Iris pigment epithelial cell (primary cell): ENCODE measurements around a stretch of chr10.

DNA sequence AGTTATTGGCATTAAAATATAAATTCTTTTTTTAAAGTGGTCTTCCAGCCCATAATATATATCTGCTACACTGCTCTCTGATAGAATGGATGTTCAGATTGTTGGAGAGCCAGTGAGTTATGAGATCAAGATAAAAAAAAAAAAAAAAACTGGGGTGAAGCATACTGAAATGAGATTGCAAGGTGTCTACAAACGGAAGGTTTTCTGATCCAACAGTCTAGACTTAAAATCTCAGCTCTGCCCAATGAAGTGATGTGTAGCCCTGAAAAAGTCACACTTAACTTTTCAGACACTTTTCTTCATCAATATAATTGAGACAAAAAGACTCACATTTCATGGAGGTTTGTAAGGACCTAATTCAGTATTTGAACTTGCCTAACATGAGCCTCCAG, 52.4 kb downstream of the CSTF2T start:
- RRBS, result no CpG with 5 or more reads among the region's 1 CpG

GRCh38 chr10:51700417-51700793, 1.0 kb upstream of the CSTF2T start:
- RRBS, result no CpG with 5 or more reads among the region's 6 CpGs

DNA sequence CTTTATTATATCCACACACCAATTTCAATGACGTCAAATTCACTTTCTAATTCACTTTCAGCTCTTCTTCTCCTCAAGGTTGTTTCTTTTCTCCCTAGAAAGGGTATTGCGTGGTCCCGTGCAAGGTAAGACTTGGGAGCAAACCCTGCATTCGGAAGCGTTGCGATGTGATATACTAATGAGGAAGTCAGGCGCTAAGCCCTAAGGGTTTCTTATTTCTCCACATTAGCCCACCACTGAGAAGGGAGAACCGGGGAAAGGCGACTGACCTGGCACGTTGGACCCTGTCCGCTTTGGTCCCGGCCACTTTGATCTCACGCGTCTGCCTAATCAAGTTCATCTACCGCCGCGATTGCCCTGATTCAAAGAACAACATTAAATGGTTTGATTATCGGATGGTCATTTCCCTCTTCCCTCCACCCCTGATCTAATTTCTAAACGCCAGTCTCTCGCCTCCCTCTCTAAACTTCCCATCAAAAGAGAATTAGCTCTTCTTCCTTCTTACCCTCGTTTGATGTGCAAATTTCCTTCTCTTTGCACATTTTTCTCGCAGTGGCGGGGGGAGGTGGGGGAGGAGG, 863 bp upstream of the DKK1 start:
- RRBS, result 3% methylated on average over 5 of the region's 23 CpGs

- RRBS, result no CpG with 5 or more reads among the region's 6 CpGs
Observed at GRCh38 chr10:52755055-52755913, 17.3 kb downstream of the MBL2 start.

DNA sequence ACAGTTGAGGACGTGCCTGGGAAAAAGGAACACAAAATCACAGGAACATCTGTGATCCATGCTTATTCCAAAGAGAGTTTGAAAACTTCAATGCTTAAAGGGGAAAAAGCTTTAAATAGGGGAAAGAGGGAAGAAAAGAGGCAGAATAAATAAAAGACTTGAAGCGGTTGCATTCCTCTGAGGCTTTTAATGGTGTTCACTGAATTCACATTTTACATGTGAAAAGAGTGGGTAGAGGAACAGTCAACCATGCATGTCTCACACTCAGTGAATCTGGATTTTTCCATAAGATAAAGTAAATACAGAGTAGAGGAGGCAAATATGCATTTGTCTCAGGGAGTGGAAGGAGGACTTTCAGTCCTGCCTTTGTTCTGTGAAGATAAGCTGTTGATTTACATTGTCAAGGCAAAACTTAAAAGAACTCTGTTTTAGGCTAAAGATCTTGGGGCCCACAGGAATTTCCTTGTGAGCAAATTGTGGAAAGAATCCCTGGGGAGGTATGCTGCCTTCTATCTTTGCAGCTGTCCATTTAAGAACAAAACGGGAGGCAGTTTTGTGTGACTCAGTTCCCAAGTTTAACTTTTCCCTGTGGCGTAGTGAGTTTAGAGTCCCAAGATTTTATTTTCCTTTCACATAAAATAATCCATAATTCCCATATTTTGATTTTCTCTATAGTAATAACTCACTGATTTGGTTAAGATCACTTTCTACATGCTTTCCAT, 825.3 kb upstream of the MBL2 start:
- RRBS, result no CpG with 5 or more reads among the region's 4 CpGs

DNA sequence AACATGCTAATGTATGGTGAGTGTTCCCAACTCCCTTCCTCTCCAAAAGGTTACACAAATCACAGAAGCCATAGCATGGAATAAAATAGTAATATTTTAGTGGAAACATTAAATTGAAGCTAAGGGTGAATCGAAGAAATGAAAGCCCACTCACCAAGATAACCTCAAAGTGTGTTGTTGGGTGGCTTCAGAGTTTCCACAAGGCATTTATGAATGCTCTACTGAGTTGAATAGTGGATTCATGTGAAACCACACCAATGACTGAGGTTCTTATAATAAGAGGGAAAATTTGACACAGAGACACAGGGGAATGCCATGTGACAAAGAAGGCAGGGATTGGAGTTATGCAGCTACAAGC, 67.8 kb upstream of the PCDH15 start:
- RRBS, result no CpG with 5 or more reads among the region's 1 CpG

DNA sequence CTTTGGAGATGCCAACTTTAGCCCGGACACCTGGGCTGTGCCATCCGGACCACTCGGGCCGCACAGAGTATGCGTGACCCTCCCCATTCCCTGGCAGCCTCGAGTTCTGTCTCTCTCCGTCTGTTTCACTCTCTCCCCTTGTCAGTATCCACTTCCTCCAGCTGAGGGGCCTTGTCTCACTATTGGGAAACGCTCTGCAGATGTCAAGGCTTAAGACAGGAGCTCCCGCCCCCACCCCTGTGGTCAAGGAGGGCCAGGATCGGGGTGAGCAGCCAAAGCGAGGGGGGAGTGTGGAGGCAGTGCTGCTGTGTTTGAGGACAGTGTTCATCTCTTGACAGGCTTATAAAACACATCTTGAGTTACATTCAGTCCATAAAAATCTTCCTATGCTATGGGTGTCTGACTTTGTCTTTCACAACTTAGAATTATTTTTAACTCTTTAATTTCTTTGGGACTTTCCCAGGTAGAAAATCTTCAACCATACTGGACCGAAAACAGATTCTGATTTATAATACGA, 1.0 kb downstream of the BICC1 start:
- RRBS, result no CpG with 5 or more reads among the region's 13 CpGs

DNA sequence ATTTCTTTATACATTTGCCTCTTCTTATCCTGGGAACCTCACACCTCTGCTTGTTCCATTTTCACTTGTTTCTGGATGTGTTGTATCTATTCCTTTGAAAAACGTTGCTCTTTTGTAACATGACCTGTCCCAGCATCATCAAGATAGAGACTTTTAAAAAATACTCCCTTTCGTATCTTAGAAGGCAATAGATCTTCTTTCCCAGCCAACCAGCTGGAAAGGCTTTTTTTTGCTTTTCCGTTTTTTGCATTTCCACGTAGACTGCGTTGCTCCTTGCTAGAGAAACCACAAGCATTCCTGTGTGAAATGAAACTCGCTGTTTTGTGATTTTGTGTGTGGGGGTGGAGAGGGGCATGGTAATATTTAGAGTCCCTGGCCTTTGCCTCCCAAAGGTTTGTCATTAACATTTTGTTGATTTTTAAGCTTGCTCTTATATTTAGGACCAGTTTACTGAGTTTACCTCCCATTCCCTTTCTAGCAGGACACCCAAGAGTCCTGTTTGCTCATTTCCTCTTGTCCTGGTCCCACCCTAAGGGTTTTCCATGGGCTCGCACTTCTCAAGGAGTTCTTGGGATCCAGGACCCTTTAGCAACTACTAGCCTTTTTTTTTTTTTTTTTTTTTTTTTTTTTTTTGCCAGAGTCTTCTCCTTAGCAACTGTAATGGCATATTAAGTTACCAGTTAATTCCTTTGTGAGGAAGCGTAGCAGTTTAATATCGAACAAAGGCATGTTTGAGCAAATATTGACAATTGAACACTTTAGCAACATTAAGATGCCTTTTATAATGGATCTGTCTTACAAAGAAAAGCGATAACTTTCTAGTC, 243.6 kb downstream of the BICC1 start:
- RRBS, result no CpG with 5 or more reads among the region's 10 CpGs

- RRBS, result no CpG with 5 or more reads among the region's 1 CpG
Observed at GRCh38 chr10:59036736-59037085, 139.7 kb upstream of the PHYHIPL start.

DNA sequence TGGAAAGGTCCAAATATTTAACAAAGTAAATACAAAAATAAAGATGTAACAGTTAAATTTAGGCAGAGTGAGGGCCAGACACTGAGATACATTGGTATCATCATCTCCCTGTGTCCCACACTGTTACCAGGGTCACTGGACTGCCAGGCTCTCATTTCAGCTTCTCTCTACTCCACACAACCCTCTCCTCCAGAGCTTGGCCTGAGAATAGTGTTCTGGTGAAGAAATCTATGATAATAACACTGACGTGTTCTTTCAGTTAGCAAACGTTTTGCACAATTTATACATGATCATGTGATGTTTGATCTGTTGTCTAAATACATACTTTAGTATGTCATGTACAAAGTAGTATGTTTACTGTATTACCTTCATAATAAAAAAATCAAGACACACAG, 5.1 kb downstream of the SLC16A9 start:
- RRBS, result no CpG with 5 or more reads among the region's 2 CpGs

DNA sequence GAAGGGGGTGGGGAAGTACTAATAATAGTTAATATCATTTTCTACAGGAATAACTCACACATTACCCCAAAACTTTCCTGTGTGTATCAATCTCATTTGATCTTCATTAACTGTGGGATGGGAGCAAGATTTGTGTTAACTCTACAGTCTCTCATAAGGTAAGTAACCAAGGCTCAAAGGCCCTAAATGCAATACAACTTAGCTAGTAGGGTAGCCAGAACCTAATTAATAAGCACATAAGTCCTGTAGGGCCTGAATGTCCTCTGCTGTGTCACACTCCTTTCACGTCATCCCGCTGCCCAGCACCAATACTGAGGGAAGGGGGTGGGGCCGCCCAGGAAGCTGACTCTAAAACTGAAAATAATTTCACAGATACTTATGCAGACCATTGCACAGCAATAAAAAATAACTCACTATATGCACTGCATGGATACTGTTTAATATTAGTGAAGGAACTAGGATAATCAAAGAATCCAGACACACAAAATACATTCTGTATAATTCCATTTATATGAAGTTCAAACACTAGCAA, 13.7 kb downstream of the CCDC6 start:
- RRBS, result no CpG with 5 or more reads among the region's 3 CpGs

DNA sequence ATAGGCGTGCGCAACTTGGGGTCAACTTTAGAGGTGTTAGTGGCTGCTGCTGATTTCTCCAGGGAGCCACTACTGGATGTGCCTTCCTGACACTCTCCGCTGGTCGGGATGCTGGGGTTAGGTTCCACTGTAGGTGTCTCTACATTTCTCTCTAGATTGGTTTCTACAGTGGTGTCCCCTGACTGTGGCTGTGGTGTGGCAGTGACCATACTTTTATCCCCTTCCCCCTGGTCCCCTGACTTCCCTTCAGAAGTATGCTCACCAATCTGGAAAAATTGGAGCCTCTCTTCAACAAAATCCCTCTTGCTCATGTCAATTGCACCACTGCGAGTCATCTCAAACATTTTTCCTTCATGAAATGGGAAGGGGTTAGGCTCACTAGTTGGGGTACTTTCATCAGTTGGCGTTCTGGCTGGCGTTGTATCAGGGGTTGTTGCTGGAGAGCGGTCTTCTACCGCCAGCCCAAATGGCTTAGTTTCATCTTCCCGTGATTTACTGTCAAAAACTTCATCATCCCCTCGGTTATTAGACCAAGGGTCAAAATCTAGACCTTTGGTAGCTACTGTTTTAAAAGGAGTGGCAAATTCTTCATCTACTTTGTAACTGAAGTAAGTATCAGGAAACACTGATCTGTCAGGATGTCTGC, 163.5 kb upstream of the CCDC6 start:
- RRBS, result no CpG with 5 or more reads among the region's 11 CpGs

DNA sequence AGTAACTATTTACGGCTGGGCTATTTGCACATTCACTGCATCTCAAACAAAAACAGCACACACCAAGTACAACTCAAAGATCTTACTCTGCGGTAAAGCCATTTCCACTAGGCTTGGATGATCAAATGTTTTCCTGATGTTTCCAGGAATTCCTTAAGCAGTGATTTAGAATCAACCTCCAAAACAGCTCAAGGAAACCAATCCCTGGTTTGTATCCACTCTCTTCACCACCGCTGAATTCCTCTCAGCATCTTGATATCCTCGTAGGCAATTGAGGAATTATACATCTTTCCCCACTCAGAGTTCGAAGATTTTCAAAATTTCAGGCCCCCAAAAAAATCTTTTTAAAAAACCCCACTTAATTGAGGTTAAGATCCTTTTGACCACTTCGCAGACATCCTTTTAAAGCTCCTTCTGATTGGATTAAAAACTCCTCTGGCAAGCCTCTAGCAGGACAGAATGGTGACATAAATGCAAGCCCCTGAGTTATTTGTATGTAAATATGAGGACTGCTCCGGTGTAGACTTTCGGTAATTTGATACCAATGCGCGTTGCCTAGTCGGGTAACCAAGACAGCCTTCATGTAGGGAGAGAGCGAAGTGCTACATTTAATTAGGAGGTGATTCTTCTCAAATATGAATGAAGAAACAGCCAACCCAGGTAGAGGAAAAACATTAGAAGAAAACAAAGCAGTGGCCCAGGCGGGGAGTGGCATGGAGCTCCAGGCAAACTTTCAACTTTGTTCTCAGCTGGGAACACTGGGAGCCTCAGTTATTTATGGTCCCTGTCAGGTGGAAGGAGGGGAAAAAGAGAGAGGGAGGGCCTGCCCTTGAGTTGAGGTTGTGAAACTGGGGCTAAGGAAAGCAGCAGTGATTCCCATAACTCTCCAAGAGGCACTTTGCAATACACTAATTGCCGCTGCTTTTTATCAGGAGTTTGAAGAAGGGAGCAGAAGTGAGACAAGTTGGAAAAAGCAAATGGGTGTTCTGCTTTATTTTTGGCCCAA, 234.2 kb upstream of the CCDC6 start:
- RRBS, result no CpG with 5 or more reads among the region's 14 CpGs

DNA sequence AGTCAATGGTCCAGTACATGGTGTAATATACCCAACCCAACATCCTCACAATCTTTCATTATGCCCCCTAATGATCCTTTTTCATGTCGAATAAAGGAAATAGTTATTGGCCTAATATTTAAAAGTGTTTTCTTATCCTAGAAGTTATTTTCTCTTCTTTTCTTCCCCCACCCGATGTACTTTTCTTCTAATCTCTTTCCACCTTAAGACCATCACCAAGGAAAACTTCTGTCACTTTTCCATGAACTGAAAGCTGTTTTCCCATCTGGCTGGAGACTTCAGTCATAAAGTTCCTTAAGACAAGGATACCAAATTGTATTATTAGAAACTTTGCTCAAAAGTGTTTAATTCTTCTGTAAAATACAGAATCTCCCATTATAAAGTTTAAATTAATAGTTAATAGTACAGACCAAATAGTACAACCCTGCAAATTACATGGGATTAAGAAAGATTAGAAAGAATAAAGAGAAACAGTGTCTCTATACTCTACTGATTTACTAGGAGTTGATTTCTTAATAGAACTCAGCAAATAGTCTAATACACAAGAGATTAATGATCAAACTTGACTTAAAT, 238.5 kb upstream of the CCDC6 start:
- RRBS, result no CpG with 5 or more reads among the region's 2 CpGs

DNA sequence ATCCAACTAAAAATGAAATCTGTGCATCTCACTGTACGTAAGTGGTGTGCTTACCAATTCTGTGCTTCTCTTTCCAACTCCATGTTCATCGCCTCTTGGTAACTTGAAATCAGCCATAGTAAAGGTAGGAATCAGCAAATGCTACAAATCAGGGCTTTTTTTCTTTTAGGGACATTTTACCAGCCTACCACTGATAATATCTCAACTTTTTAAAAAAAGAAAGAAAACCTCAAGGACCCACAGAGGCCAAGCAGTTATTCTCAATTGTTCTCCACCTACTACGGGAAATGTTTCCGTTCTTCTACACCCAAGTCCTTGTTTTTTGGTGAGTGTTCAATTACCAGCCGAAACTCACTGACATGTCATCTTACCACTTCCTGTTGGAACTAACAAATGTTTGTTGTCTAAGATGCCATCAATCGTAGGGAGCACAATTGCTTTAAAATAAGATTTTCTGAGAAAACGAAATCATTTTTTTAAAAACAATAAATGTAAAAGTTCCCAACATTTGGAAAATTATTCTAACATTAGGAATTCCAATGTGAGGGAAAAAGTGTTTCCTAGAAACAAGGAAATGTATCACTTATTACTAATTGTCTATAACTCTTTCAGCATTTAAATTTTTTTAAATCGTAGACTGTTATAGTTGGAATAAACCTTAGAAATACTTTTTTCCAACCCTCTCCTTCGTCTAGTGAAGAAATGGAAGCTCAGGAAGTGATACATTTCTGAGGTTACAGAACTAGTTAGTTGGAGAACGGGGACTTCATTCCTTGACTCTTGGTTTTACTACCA, 50.1 kb upstream of the CDK1 start:
- RRBS, result no CpG with 5 or more reads among the region's 10 CpGs

DNA sequence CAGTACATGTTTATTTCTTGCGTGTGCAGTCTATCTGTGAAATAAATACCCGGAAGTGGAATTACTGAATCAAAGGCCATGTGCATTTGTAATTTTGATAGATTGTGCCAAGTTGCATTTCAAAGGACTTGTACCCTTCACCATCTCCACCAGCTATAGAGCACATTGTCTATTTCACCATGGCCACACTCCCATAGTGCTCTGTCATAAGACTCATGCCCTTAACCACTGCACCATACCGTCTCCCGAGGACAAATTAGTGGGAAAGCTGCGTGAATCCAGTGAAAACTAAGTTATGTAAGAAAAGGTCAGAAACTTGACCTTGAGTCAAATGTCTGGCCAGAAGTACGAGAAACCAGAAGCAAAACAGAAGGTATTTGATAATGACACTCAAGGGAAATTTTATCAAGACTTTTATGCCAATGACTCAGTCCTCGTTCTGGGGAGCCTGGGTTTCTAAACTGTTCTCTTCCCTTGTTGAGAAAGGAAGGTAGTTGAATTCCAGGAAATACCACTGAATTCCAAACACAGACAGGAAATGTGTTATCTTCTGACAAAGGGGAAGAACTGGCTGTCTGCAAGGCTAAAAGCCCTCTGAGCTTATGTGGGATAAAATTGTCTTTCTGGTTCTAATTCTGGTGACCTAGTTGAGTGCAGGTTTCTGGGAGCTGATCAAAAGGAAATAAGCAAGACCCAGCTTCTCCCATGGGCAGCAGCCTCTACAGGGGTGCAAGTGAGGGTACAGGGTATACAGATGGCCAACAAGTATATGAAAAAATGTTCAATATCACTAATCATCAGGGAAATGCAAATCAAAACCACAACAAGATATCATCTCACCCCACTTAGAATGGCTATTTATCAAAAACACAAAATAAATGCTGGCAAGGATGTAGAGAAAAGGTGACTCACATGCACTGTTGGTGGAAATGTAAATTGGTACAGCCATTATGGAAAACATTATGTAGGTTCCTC, 49.7 kb downstream of the CDK1 start:
- RRBS, result no CpG with 5 or more reads among the region's 7 CpGs

- RRBS, result no CpG with 5 or more reads among the region's 5 CpGs
Observed at GRCh38 chr10:61752765-61753232, 90.1 kb downstream of the CABCOCO1 start.

DNA sequence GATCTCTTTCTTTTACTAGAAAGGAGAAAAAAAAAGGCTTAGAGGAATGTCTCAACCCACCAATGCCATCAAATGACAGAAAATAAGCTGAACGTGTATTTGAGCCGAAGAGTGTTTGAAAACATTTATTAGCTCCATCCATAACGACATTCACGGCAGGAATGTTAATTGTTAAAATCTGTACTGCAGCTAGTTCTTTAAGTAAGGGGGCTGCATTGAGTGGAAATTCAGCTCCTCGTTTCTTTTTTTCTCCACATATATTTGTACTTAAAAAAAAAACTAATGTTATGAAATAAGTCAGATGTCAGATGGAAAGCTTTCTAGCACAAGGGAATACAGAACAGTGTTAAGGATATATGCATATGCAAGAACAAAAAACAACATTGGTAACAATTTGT, 63.7 kb upstream of the ARID5B start:
- RRBS, result no CpG with 5 or more reads among the region's 5 CpGs

- RRBS, result no CpG with 5 or more reads among the region's 5 CpGs
Observed at GRCh38 chr10:61978843-61979192, 77.3 kb downstream of the ARID5B start.

DNA sequence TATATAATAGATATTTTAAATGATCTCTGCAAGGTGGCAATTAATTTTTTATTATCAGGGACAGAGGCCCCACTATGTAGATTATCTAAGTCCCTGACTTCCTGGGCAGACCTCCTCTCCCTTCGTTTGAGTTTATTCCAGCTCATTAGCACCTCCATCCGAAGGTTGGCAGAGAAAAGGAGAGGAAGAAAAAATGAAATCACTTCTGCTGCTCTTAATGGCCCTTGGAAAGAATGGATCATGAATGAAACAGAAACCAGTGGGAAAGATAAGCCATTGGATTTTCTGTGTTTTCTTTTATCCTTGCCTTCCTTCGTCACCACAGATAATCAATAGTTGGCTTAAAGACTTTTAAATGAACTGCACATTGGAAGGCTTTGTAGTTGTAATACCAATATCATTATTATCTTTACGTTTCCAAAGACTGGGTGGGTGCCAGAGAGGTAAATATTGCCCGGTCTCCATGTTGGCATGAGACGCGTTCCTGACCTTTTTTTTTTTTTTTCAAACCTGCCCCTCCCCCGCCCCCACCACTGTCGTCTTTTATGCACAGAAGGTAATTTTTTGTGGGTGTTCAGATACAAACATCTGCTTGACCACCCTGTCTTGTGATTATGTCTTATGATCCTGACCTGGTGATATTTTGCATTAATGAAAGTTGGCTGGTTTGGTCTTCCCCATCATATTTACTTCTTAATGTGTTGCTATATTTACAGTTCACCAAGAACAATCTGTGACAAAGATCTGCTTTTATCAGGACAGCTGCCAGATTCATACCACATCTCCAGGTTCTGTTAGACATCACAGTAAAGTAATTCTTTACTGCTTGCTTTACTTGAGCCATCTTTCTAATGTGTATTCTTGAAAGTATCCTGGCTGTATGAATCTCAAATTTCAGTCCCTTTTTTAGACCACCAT, 116.9 kb downstream of the ARID5B start:
- RRBS, result no CpG with 5 or more reads among the region's 9 CpGs